ENCODE results near the gene SLC17A8.

- RRBS: no CpG with 5 or more reads among the region's 16 CpGs
CAGE:
- cytosol, long polyA plus RNA: no peak
- long polyA plus RNA: no peak
- nucleus, long polyA plus RNA: no peak
Measured at GRCh38 chr12:100356747-100357478, at the start of gene SLC17A8. Gene SLC17A8, plus strand, starts transcription at chr12:100357074.

GRCh38 chr12:100574262-100574884 lies 889 bp downstream of the GAS2L3 start:
- RRBS: no CpG with 5 or more reads among the region's 12 CpGs
CAGE:
- cytosol, long polyA plus RNA: no peak
- long polyA plus RNA: no peak
- nucleus, long polyA plus RNA: no peak

DNA sequence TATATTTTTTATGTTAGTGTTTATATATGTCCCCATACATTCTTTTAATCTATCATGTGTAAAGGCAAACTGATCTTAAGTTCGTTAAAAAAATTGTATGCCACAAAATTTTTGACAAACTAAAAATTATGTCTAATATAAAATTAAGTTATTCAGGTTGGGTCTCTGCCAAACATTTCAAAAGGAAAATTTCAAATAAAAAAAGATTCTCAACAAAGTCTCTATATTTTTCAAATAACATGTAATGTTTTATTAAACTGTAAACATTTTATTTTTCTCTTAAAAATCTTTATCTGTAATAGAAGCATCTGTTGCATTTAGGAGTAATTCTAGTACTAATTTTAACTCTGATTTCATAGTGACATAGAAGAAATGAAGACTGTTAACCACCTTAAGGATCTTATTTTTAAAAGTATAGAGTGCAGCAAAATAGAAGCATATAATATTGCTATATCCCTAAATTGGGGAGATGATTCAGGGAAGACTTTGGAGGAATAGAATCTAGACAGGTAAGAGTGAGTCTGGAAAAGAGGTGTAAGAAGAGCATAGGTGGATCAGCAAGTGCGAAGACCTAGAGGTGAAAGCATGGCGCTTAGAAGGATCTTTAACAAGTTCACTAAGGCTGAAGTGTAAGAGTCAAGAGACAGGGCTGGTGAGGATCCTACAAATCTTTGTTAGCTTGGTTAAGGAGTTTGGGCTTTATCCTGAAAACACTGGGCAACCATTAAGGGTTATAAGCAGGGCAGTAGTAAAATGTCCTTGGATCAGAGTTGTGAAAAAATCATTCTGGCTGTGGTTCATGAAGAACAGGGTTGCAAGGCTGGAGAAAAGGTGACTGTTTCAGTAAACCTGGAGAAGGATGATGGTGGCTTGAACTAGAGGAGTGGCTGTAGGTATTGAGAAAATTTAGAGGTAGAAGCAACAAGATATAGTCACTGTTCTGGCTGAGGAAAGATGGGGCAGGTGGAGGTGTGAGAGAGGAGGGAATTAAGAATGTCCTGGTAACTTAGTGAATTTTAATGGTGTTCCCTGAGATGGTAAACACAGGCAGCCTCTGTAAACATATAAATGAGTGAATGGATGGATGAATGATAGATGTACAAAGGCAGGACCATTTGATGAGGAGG lies 4.2 kb downstream of the GAS2L3 start:
- RRBS: no CpG with 5 or more reads among the region's 3 CpGs
CAGE:
- cytosol, long polyA plus RNA: no peak
- long polyA plus RNA: no peak
- nucleus, long polyA plus RNA: no peak

DNA sequence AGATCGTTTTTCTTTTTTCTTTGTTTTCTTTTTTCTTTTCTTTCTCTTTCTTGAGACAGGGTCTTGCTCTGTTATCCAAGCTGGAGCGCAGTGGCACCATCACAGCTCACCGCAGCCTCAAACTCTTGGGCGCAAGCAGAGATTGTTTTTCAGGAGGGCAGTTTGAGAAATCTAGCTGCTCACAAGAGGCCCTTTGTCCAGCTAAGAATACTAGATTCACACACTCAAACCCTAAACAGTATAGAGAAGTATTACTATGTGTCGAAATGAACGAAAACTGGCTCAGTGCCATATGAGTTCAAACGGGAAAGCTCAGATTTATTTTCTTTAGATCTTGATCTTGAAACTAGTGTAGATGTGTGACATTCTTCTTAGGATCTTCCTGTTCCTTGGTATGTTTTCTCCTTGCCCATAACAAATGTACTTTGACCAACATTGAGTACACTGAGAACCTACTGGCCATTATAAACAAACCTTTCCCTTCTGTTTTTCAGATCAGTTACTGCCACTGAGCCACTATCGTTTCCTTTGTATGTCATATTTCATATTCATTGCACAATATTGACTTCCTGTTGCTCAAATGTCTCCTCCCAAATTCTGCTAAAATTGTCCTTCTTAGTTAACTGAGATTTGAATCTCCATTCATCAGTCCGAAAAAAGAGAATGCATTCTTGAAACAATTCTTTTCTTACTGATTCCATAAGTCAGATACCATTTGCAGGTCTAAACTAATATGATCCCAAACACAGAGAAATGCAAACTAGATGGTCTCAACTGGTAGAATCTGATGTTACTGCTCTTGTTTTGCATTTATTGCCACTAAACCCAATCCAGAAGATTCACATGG lies 21.3 kb downstream of the MYBPC1 start:
- RRBS: no CpG with 5 or more reads among the region's 9 CpGs
CAGE:
- cytosol, long polyA plus RNA: no peak
- long polyA plus RNA: no peak
- nucleus, long polyA plus RNA: no peak

DNA sequence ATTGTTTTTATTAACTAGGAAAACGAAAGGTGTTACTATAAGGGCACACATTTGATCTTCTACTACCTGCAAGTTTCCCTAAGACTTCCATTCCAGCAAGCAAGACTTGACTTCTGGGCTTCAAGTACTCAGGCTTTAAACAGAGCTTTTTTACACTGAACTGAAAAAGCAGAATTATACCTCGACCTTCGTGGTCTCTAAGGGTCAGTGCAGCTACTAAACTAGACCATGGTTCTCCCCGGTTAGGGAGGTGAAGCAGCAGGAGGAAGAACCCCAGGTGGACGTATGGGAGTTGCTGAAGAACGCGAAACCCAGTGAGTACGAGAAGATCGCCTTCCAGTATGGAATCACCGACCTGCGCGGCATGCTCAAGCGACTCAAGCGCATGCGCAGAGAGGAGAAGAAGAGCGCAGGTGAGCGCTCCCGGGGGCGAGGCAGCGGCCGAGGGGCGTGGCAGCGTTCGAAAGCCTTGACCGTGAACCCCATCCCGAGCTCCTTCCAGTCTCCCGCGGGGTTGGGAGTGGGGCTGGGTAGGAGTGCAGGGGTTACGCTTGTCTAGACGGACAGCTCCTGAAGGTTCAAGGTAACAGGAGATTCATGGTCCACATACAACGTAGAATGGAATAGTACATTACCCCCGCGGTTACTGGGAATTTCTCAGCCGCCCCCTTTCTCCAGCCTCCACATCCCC lies 47.5 kb downstream of the MYBPC1 start:
- RRBS: no CpG with 5 or more reads among the region's 34 CpGs
CAGE:
- cytosol, long polyA plus RNA: no peak
- long polyA plus RNA: no peak
- nucleus, long polyA plus RNA: no peak

GRCh38 chr12:101717708-101718489 lies 20.5 kb downstream of the CHPT1 start:
- RRBS: no CpG with 5 or more reads among the region's 5 CpGs
CAGE:
- cytosol, long polyA plus RNA: no peak
- long polyA plus RNA: no peak
- nucleus, long polyA plus RNA: no peak

DNA sequence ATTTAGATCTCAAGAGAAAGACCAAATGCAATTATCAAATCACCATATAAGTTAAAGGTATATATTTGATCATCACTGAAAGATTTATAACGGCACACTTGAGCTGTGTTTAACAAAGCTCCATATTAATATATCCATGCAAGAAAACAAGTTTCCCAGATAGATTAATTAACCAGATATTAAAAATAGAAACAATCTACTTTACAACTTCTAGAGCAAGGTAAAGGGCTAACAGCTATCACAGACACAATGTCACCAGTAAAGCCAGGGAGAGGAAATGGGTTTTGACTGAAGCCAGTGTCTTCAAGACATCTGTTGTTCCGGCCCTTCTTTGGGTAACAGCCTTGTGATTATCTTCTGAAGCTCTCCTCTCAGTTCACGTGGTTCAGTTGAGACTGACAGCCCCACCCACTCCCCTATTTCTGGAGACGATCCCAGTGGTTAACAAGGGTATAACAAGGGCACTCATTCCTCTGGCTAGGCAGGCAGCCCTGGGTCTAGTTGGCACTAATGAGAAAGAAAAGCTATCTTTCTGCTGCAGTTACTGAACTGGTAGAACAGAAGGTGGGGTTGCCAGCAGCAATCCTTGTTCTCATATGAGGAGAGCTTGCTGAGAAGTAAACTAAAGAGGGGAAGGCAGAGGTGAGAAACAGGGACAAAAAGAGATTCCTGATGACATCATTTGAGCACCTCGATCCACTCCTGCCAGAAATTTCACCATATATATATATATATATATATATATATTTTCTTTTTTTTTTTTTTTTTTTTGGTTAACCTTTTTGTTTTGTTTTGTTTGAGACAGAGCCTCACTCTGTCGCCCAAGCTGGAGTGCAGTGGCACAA lies 6.8 kb downstream of the GNPTAB start:
- RRBS: no CpG with 5 or more reads among the region's 6 CpGs
CAGE:
- cytosol, long polyA plus RNA: no peak
- long polyA plus RNA: no peak
- nucleus, long polyA plus RNA: no peak

- RRBS: no CpG with 5 or more reads among the region's 3 CpGs
CAGE:
- cytosol, long polyA plus RNA: no peak
- long polyA plus RNA: no peak
- nucleus, long polyA plus RNA: no peak
Measured at GRCh38 chr12:101891308-101892079, 14.1 kb downstream of the DRAM1 start.

DNA sequence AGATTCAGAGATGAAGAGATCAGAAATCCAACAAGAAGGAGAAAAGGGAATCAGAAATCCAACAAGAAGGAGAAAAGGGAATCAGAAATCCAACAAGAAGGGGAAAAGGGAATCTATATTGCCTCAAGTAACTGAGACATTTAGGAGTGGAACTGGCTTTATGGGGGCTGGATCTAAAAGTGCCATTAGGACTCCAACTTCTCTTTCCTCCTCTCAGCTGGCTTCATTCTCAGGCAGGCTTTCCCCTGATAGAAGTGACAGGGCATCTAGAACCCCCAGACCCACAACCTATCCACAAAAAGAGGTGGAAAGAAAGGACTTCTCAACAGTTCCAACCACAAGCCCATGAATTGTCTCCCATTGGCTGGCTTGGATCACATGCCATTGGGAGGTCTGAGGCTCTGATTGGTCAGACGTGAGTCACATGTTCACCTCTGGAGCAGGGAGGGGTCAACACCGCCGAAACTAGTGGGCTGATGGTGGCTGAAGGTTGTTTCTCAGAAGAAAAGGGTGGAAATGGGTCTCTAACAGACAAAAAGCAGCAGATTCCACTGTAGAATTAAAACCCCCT lies 47.2 kb downstream of the DRAM1 start:
- RRBS: no CpG with 5 or more reads among the region's 3 CpGs
CAGE:
- cytosol, long polyA plus RNA: no peak
- long polyA plus RNA: no peak
- nucleus, long polyA plus RNA: no peak

- RRBS: no CpG with 5 or more reads among the region's 5 CpGs
CAGE:
- cytosol, long polyA plus RNA: no peak
- long polyA plus RNA: no peak
- nucleus, long polyA plus RNA: no peak
Measured at GRCh38 chr12:101945535-101945940, 68.2 kb downstream of the DRAM1 start.

DNA sequence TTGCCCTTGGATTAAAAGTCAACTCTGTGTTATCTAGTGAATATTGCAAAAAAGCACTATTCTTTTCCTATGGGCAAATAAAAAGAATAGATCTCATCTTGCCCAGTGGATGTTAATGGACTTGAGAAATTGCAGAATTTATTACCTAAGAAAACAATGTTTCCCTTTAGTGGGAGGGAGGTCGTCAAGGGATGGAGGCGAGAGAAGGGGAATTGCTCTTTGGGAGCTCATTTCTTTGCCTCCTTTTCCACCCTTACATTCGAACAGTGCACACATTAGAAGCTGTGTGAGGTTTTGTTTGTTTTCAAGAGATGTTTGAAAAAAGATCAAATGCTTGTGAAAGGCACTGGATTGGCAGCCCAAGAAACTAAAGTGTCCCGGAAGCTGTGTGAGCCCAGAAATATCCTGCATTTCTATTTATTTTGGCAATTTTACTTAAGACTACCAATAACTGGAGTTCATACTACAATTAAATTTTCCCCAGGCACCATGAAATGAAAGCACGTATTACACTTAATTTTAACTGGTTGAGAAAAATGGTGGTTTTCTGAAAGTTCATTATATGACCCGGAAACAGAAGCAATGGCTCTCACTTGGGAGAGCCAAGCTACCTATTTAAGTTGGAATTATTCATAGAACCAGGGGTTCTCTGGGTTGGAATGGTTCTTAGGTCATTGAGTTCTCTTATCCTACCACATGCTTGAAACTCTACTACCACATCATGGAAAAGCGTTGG lies 66.9 kb downstream of the IGF1 start:
- RRBS: no CpG with 5 or more reads among the region's 7 CpGs
CAGE:
- cytosol, long polyA plus RNA: no peak
- long polyA plus RNA: no peak
- nucleus, long polyA plus RNA: no peak

- RRBS: no CpG with 5 or more reads among the region's 1 CpG
CAGE:
- cytosol, long polyA plus RNA: no peak
- long polyA plus RNA: no peak
- nucleus, long polyA plus RNA: no peak
Measured at GRCh38 chr12:102417687-102418202, 62.6 kb downstream of the IGF1 start.

- RRBS: no CpG with 5 or more reads among the region's 9 CpGs
CAGE:
- cytosol, long polyA plus RNA: no peak
- long polyA plus RNA: no peak
- nucleus, long polyA plus RNA: no peak
Measured at GRCh38 chr12:102484520-102484934, 4.2 kb upstream of the IGF1 start.

GRCh38 chr12:102903560-102904193 lies 13.4 kb downstream of the PAH start:
- RRBS: no CpG with 5 or more reads among the region's 1 CpG
CAGE:
- cytosol, long polyA plus RNA: no peak
- long polyA plus RNA: no peak
- nucleus, long polyA plus RNA: no peak

- RRBS: no CpG with 5 or more reads among the region's 3 CpGs
CAGE:
- cytosol, long polyA plus RNA: no peak
- long polyA plus RNA: no peak
- nucleus, long polyA plus RNA: no peak
Measured at GRCh38 chr12:103114967-103115306, 157.5 kb downstream of the ASCL1 start.

GRCh38 chr12:103799627-103800298 lies 41.3 kb downstream of the NT5DC3 start:
- RRBS: no CpG with 5 or more reads among the region's 8 CpGs
CAGE:
- cytosol, long polyA plus RNA: no peak
- long polyA plus RNA: no peak
- nucleus, long polyA plus RNA: no peak

- RRBS: no CpG with 5 or more reads among the region's 9 CpGs
CAGE:
- cytosol, long polyA plus RNA: no peak
- long polyA plus RNA: no peak
- nucleus, long polyA plus RNA: no peak
Measured at GRCh38 chr12:103801974-103802925, 38.8 kb downstream of the NT5DC3 start.

DNA sequence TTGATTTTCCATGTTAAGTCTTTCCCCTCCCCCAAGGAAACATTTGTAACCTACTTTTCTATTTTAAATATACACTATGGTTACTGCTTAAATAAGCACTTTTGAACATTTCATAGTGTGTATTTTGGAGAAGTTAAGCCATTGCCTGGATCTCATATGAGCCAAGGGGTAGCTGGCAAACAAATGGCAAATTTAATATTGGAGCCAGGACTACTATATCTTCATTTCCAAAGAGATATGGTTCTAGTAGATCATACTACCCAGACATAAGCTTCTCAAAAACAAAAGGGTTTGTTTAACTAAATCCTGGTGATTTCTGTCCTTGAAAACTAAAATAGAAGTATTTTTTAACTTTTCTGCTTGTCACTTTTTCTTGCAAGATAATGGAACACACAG lies 43.0 kb upstream of the NT5DC3 start:
CAGE:
- cytosol, long polyA plus RNA: no peak
- long polyA plus RNA: no peak
- nucleus, long polyA plus RNA: no peak

DNA sequence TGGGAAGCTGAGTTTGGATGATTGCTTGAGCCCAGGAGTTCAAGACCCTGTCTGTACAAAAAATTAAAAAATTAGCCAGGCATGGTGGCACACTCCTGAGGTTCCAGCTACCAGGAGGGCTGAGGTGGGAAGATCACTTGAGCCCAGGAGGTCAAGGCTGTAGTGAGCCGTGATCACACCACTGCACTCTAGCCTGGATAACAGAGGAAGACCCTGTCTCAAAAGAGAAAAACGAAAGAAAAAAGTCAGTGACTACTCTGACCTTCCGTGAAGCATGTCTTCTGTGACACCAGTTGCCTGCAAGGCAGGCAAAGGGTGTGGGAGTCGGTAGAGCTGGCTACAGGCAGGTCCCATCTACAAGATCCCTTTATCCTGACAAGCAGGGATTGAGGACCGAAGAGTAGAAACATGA lies 28.8 kb upstream of the HSP90B1 start:
- RRBS: no CpG with 5 or more reads among the region's 5 CpGs
CAGE:
- cytosol, long polyA plus RNA: no peak
- long polyA plus RNA: no peak
- nucleus, long polyA plus RNA: no peak

DNA sequence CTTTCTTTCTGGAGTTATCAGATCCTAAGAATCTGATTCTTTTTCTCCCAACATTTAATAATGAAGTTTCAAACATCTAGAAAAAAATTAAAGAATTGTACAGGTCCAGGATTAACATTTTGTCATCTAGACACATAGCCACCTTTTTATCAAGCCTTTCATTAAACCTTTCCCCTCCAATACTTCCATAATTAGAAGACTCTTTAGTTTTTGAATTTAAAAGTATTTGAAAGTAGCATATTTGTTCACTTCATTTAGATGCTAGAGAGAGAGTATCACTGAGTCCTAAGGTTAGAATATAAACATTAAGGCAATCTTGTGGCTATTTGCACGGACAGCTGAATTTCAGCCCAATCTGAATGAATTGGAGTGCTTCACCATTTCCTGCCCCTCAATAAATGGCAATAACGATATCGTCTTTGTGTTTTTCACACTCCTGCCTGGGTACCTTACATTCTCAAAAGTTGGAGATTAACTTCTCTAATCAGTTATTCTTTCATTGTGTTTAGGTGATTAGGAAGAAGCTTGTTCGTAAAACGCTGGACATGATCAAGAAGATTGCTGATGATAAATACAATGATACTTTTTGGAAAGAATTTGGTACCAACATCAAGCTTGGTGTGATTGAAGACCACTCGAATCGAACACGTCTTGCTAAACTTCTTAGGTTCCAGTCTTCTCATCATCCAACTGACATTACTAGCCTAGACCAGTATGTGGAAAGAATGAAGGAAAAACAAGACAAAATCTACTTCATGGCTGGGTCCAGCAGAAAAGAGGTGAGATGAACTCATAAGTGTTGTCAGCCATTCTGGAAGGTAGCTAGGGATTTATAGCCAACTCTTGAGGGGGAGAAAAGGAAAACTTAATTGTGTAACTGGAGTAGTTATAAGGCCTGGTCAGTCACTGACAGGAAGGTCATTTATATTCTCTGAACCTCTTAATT lies 12.1 kb downstream of the HSP90B1 start:
- RRBS: no CpG with 5 or more reads among the region's 8 CpGs
CAGE:
- cytosol, long polyA plus RNA: start-site peak on the plus strand centred at position 623 of the sequence, 217 bp wide, 659 and 696 reads in 2 replicates
- long polyA plus RNA: start-site peak on the plus strand centred at position 621 of the sequence, 222 bp wide, 1,086 and 867 reads in 2 replicates
- nucleus, long polyA plus RNA: start-site peak on the plus strand centred at position 624 of the sequence, 218 bp wide, 684 and 944 reads in 2 replicates